Duodenum (tissue), 1 donor: ENCODE results near the genes LPAR1, PTGR1, UGCG and KIAA1958.

DNA sequence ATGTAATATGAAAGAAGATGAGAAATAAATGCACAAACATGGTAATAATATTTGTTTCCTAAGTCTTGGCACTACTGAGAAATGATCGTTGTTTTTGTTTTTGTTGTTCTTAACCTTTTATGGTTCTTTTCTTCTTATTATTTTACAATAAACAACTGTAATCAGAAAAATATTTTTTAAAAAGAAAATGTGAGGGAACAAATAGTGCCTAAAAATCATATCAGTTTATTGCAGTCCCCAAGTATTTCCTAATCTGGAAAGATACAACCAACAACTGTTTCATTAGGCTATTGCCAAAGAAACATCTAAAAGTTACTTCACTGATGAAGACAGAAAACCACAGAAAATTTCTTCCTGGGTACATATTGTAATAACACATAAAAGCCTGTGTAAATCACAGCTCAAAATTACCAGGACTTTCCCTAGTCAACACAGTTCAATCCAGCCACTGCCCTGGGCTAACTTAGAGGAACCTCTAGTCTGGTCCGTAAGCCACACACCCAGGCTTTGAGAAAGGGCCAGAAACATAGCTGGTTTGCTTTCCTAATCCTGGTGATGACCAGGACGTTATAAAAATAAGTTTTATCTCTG is 13.0 kb upstream of the MUSK start:
- PRO-cap, result no peak

- PRO-cap, result bidirectional peak, plus-strand start at chr9:111037853, minus-strand start at chr9:111037790; bidirectional peak, plus-strand start at chr9:111038341, minus-strand start at chr9:111038207; bidirectional peak, plus-strand start at chr9:111038507, minus-strand start at chr9:111038480; bidirectional peak, plus-strand start at chr9:111038890, minus-strand start at chr9:111038572
These were observed at the start of gene LPAR1 for GRCh38 chr9:111037702-111038639. TSS of gene LPAR1 (minus strand) at chr9:111038470.

GRCh38 chr9:111108944-111109334 is 70.7 kb upstream of the LPAR1 start:
- PRO-cap, result no peak

- PRO-cap, result bidirectional peak, plus-strand start at chr9:111599299, minus-strand start at chr9:111599142; bidirectional peak, plus-strand start at chr9:111599557, minus-strand start at chr9:111599454; bidirectional peak, plus-strand start at chr9:111599756, minus-strand start at chr9:111599645
These were observed at the start of gene PTGR1 for GRCh38 chr9:111598975-111600104. TSS of gene PTGR1 (minus strand) at chr9:111599647.

DNA sequence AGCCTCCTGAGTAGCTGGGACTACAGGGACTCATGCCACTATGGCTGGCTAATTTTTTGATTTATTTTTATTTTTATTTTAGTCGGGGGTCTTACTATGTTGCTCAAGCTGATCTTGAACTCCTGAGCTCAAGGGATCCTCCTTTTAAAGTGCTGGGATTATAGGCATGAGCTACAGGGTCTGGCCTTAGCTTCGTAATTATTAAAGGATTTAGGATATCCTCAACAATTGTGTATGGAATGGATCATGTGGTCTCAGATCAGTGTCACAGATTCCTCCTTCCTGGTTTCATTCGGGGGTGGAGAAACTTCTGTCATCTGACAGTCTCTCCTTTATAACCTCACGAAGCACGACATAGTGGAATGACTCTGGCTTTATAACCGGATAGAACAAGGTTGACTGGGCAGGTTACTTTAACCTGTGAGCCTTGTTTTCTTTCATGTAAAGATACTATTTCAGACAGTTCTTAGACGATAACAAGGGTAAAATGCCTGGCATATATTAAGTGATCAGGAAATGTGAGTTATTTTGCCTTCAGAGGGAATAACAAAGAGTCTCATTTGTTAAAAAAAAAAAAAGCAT is 4.4 kb upstream of the GNG10 start:
- PRO-cap, result no peak

GRCh38 chr9:111678064-111678799 is 16.8 kb downstream of the GNG10 start:
- PRO-cap, result no peak

DNA sequence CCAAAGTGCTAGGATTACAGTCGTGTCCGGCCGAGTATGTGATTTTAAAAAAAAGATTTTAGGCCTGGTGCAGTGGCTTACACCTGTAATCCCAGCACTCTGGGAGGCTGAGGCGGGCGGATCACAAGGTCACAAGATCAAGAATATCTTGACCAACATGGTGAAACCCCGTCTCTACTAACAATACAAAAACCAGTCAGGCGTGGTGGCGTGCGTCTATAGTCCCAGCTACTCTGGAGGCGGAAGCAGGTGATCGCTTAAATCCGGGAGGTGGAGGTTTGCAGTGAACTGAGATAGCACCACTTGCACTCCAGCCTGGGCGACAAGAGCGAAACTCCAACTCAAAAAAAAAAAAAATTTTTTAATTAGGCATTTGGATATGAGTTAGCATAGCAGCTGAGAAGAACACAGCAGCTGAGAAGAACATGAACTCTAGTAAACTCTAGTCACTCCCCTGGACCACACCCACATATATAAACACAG is 4.7 kb upstream of the UGCG start:
- PRO-cap, result no peak

GRCh38 chr9:111895961-111896913 is at the start of gene UGCG:
TSS of gene UGCG (plus strand) at chr9:111896814.
- PRO-cap, result bidirectional peak, plus-strand start at chr9:111896814, minus-strand start at chr9:111896664

DNA sequence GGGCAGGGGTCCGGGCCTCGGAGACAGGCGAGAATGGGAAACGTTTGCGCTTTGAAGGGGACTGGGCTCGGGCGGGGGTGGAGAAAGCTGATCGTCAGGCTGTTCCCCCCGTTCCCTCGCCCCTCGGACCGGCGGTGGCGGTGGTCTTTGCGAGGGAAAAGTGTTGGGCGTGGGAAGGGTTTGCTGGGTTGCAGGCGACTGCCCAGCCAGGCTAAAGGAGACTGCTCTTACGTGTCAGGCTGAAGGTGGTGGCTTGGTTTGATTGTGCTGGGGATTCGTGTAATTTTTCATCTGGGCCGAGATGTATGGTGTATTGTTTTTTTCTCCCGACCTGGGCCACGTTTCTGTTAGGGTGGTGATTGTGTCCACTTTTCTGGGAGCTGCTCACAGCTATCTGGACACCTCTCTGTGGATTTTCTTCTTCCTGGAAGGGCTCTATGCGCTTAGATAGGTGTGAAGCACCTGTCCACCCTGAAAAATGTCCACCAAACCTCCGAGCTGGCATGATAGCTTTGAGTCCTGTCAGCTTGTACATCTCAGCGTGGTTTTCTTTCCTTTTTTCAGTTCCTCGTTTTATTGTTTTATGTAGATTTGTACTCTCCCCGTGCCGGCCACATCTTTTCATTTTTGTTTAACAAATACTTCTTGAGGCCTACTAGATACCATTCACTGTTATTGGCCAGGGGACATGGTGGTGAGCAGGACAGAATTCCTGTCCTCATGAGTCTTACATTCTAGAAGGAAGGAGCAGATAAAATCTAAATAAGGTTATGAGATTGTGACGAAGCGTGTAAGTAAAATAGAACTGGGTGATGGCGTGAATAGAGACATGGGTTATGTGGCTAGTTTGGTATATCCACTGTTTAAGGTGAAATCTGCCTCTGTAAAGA is 973 bp downstream of the UGCG start:
- PRO-cap, result unidirectional peak, minus-strand start at position 480 of the sequence

DNA sequence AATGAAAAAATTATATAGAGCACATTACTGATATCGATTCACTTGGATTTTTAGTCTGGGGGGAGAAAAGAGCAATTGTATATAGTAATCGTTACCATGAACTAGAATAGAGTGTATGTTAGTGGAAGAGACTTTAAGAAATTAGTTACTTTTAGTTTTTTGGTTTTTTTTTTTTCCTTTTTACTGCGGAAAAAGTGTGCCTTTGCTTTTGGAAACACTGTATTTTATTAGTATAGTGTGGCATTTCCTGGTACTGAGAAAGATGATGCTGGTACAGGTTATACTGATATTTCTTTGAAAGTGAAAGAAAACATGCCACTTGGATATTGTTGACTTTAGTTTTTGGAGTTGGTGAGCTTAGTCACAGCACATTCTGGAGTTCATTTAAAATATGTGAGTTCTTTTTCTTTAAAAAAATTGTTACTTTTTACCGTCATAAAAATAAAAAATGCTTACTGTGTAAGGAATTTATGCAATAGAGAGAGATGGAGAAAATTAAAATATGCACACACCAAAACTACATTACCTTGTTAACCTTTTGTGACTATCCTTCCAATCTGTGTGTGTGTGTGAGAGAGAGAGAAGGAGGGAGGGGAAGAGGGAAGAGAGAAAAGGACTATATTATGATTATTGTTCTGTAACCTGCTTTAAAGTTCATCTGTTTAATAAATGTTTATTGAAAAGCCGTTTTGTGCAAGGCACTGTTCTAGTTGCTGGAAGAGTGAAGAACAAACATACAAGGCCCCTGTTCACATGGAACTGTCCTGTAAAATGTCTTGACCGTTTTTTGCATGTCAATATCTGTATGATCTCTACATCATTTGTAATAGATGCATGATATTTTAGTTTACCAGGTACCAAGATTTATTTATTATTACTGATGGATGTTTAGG is 1.9 kb downstream of the UGCG start:
- PRO-cap, result bidirectional peak, plus-strand start at position 338 of the sequence, minus-strand start at position 264 of the sequence

DNA sequence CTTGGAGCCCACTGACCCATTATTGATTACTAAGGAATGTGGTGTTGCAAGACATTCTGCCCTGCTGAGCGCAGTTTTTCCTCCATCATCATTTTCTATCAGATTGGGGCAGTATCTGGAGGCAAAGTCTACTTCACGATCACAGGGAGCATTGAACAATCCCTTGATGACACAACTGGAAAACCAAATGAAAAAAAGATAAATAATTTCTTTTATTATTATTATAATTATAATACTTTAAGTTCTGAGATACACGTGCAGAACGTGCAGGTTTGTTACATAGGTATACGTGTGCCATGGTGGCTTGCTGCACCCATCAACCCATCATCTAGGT is 129.3 kb downstream of the UGCG start:
- PRO-cap, result no peak

DNA sequence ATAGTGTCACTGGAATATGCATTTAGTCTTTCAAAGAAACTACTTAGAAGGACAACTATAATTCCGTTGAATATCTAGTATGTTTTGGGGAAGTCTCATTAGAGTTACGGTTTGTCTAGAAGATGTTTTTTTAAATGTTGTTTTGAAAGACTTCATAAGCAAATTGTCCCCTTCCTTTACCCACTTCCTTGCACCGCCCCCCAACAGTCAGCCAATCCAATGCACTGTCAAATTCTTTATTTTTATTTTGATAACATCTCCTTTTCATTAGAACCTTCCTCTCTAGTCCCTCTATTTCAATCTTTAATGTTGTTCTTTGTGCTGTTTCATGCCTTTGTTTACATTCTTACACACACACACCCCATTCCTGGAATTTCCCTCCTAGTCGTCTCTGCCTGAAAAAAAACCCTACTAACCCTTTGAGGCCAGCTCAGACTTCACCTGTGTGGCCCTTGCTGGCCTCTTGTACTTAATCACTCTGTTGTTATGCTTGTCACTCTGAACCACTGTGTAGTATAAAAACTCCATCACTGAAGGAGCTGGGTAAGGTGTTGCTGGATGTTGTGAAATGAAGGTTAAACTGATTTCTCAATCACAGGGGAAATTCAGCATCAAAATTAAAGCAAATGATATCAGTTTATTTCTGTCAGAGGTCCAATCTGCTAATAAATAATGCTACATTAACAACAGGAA is 133.3 kb downstream of the UGCG start:
- PRO-cap, result no peak

DNA sequence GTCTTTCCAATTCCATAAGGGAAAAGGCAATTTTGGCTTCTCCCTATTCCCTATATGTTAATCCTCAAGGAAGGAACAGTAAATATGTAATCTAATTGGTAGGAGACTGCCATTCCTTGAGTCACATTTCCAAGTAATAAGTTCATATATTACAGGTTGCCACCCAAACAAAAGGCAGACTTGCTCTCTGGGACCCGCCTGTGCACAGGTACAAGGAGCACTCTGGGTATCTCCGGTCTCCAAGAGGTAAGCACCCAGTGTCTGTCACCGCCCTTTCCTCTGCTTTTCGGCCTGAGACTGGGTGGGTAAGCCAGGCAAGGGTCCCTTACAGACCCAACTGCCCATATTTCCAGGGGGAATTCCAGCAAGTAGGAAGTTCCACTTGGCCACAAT is 82.0 kb downstream of the SUSD1 start:
- PRO-cap, result no peak

DNA sequence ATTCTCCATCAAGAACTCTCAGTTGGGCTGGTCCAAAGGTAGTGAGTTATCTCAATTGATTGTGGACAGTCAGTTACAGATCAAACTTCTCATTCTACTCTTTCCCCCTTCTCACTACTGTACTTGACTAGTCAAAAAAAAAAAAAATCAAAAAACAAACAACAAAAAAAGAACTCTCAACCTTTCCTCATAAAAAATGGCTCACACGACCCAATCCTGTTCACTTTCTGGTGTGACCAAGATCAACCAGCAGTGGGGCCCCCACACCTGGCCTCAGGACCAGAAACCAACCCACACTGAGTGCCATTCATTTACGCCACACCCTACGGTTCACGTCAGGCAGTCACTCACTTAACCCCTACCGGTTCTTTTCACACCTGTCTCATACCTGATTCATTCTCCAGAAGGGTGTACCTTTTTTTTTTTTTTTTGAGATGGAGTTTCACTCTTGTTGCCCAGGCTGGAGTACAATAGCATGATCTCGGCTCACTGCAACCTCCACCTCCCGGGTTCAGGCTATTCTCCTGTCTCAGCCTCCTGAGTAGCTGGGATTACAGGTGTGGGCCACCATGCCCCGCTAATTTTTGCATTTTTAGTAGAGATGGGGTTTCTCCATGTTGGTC is 5.7 kb downstream of the SUSD1 start:
- PRO-cap, result no peak

DNA sequence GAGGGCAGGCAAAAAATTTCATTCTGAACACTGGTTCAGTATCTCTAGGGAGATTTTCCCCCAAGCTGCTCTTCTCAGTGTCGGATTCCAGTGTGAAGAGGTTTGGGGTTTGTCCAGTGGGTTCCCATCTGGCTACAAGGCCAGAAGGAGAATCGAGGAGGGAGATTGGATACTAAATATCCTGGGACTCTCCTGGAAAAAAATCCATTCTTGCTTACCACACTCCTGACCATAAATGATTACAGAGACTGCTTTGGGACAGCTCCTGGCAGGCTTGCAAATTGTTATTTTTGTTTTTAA is 4.6 kb upstream of the SUSD1 start:
- PRO-cap, result no peak

DNA sequence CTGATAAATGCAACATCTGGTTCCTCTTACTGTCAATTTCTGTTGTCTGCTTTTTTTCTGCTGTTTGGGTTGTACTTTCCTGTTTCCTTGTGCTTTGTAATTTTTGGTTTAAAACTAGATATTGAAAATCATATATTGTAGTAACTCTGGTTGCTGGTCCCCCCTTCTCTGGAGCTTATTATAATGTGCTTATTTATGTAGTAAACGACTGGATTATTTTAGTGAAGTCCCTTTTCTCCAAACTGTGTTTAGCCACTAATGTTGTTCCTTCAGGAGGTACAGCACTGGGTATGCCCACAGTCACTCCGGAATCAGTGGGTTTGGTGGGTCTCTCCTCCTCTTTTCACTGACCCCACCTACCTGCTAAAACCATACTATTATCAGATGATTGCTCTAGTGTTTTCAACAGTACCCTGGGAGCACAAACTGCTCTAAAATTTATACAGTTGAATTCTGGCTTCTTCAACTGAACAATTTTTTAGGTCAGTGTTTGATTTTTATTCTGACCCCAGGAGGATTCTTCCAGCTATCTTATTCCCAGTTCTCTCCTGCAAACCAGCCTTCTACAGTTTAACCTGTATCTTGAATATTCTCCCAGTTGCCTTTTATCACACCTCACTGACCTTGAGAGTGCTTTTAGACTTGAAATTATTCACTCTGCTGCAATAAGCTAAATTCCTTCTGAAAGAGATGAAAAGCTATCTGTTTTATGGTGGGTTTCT is 33.2 kb upstream of the SUSD1 start:
- PRO-cap, result no peak

GRCh38 chr9:112219960-112220841 is 45.1 kb upstream of the SUSD1 start:
- PRO-cap, result no peak

GRCh38 chr9:112299540-112299804 is 33.9 kb downstream of the PTBP3 start:
- PRO-cap, result no peak

DNA sequence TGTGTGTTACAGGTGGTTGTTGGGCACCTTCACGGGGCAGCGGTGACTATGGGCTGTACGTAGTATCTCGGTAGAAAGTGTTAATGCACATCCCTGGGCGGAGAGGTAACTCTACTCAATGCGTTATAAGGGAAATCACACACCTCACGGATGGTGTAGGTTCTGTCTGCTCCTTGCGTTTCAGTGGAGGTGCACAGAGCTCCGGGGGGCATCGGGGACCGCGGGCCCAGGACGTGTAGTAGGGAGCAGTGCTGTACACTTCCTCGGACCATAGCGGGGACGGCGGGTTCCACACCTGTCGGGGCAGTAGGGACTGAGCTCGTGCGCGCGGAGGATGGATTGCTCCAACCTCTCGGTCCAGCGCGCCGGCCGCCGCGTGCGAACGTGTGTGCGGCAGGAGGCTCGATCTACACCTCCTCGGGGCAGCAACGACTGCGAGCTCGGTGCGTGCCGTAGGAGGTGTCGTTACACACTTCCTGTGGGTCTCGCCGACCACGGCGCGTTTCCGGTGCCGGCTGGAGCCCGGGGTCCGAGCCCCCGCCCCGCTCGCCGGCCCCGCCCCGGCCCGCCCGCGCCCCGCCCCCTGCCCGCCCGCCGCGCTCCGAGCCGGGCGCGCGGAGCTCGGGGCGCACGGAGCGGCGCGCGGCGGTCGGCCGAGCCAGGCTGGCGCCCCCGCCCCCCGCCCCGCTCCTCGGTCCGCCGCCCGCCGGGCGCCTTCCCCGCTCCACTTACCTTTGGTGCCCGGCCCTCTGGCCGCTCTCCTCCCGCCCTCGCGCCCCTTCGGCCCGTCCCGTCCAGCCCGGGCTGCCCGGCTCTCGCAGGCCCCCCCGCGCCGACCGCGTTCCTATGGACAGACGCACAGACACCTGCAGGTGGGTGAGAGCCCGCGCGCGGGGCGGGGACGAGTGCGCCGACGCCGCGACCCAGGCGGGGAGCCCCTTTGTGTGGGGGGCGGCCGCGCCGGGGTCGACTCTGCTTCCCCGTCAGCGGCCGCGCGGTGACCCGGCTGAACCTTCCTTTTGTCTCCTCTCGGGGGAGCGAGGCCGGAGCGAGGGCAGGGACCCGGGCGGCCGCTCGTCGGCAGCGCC is at the start of gene KIAA1958:
TSS of gene KIAA1958 (plus strand) at position 581 of the 1,088 bp plus-strand sequence.
- PRO-cap, result bidirectional peak, plus-strand start at position 633 of the sequence, minus-strand start at position 467 of the sequence

DNA sequence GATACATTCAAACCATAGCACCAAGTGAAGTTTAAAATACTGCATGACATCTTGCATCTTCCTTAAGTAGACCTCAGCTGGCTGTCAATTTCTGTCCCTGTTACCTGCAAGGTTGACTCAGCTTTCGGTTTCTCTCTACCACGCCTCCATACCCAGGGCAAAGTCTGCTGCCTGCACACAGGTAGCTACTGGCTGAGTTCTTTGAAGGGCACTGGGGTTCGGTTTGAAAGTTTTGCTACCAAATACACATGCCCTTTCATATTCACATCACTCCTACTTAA is 69.5 kb downstream of the KIAA1958 start:
- PRO-cap, result unidirectional peak, plus-strand start at position 188 of the sequence